ENCODE data around the gene OPTN.

DNA sequence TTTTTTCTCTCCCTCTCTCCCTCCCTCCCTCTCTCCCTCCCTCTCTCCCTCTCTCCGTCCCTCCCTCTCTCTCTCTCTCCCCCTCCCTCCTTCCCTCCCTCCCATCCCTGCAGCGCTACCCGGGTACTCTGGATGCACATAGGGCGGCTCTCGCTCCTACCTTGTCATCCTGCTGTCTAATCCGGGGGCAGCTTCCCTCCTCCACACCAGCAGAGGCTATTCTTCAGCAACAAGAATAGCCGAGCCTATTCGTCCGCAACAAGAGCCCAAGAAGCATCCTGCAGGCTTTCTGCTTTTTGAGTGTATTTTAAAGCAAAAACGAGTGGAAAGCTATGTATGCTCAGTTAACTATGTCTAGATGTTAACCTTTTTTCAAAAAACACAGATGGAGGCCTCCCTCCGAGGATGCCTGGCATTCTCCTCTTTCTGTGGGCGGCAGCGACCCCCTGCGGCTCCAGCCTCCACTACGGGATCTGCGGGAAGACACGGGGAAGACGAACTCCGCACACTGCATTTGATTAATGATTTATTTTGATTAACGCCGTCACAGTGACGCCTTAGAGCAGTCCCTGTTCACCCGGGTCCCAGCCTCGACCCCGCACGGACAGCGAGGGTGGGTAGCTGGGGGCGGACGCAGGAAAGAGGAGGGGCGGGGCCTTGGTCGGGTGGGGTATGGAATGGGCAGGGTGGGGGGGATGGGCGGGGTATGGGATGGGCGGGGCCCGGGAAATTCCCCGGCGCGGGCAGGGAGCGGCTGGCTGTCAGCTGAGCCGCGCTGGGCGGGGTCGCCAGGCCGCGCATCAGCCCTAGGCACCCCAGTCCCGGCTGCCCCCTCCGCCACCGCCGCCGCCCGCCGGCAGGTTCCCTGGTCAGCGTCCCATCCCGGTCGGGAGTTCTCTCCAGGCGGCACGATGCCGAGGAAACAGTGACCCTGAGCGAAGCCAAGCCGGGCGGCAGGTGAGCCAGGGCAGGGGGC lies at the start of gene OPTN:
Gene OPTN (plus strand): TSS at position 818 of the 976 bp plus-strand sequence.
- PRO-cap, 3 experiments: peak in 3 of 3 experiments; most common plus-strand start position 791 of the sequence (in 2); most common minus-strand start position 606 of the sequence (in 3)

DNA sequence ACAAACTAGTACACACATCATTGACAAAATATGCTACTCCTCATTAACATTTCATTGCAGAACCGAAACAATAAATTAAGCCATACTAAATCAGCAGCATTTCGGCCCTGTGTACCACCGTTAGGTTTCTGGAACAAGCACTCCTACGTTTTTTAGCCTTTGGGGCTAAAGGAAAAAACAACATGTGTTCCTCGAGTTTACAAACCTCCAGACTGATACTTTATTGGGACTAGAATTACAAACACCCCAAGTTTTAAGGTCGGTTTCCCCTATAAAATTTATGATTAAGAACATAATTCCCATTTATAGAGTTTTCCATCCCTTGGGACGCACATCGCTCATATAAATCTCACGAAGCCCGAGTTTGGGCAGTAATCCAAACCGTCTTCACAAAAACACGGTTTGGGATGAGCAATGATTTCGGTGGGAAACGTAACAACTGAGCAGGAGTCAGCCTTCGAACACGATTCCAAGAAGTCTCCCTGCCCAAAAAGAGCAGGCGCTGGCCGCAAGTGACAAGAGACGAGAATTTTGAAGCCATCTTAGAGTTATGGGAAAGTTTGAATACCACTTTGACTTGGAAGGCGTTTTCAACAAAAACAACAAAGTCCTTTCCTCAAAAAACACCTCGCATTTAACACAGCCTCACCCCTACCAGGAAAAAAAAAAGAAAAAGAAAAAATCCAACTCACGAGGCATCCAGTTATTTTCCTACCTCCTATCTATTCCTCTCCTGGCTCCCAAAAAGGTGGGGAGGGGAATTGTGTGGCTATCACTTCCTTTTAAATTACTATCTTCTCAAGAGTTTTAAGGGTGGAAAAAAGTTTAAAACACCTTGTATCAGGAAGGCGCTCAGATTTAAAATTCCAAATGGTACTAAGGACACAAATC lies 1.8 kb downstream of the SEPHS1 start:
- PRO-cap, 3 experiments: peak in 2 of 3 experiments; most common plus-strand start position 435 of the sequence (in 1)

- PRO-cap, 3 experiments: no peak in any of the 3 experiments
These were observed 36.2 kb downstream of the BEND7 start for GRCh38 chr10:13492544-13493050.

- PRO-cap, 3 experiments: peak in 2 of 3 experiments; most common plus-strand start chr10:13608458 (in 1); most common minus-strand start chr10:13608410 (in 2)
These were observed 21.5 kb downstream of the PRPF18 start for GRCh38 chr10:13608266-13608575.

- PRO-cap, 3 experiments: no peak in any of the 3 experiments
These were observed 126.2 kb downstream of the PRPF18 start for GRCh38 chr10:13712727-13713519.

DNA sequence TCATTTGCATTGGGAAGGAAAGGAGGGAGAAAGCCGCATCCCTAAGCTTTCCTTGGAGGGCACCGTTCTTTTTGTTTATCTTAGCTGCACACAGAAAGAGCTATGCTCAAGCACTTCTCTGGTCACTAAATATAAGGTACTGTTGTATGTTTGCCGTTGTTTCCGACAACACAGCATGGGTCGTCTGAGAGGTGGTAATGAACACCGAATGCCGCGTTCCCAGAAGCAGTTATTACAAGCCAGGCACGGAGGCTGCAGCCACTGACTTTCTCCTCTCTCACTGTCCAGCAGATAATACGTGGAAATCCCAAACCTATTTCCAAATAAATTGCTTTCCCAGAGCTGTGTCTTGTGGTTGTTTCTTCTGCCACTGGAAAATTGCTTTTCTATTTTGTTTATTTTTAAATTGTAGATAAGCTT lies 217.2 kb downstream of the PRPF18 start:
- PRO-cap, 3 experiments: peak in 1 of 3 experiments; most common plus-strand start position 9 of the sequence (in 1)

- PRO-cap, 3 experiments: no peak in any of the 3 experiments
These were observed 299.0 kb downstream of the PRPF18 start for GRCh38 chr10:13885661-13886224.

DNA sequence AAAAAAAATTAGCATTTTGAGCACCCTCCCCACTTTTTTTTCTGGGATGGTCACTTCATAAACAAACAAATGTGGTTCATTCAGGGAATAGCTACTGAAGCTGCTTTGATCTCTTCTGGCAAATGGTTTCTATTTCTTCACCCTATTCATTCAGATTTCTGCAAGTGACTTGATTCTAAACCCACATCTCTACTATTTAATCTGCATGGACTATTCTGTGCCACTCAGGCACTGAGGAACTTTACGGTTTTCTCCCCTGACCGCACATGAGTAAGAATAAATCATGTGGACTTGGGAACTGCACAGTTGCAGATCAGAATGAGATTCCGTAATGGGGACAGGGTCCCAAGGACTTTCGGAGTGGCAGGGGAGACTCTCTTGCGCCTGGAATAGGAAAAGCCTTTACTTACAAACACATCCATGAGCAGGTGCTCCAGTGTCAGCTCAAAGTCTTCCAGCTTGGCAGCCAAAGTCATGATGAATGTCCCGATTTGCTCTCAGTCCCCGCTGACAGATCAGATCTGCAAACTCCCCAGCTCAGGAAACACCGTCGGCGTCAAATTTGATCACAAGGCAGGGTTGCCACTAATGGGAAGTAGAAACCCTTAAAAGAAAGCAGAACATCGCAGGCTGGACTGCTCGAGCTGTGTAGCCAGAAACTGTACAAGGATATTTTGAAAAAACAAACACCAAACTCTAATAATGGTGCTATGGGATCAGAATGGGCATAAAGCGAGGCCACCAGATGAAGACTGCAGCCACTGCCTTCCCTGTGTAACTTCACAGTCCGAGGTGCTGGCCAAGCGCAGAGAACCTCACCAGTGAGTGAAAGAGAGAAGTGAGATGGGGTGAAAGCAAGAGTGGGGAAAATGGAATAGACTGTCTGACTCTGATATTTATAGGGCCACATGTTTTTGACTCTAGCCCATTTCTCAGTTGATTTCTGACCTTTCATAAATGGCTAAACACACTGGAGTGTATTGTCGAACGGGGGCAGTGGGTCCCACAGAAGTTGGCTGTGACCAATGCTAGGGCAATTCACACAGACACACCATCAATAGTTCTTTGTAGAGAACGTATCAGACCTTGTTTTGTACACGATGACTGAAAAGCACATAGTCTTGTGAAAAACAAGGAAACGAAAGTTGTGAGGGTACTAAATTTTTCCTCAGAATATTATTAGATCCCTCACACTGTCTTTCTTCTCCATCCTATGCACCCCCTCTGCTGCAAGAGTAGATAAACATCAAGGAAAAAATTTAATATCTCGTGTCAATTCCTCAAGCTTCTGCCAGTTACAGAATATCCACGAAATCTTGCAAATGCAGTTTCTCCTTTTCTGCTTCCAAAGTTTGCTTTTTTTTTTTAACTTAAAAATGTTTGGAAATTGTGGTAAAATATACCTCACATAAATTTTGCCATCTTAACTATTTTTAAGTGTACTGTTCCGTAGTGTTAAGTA lies 306.2 kb downstream of the FRMD4A start:
- PRO-cap, 3 experiments: peak in 2 of 3 experiments; most common plus-strand start position 618 of the sequence (in 2); most common minus-strand start position 483 of the sequence (in 1)

DNA sequence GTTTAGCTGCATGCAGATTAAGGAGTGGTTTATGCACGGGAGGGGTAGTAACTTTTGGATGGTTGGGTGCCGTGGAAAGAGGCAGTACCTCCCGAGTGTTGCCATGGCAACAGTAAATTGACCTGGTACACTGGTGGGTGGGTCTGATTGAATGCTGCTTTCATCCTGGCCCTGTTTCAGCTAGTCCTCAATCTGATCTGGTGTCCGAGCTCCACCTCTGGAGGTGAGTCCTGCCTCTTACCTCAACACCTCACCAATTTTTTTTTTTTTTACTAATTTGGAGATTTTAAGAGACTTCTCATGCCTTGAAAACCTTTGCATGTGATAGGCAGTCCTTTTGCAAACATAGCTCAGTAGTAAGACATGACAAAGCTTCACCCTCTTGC lies 156.4 kb upstream of the FRMD4A start:
- PRO-cap, 3 experiments: no peak in any of the 3 experiments

- PRO-cap, 3 experiments: no peak in any of the 3 experiments
These were observed 189.1 kb upstream of the FRMD4A start for GRCh38 chr10:14519790-14520340.

GRCh38 chr10:14634631-14635054 lies 140.1 kb downstream of the FAM107B start:
- PRO-cap, 3 experiments: no peak in any of the 3 experiments

DNA sequence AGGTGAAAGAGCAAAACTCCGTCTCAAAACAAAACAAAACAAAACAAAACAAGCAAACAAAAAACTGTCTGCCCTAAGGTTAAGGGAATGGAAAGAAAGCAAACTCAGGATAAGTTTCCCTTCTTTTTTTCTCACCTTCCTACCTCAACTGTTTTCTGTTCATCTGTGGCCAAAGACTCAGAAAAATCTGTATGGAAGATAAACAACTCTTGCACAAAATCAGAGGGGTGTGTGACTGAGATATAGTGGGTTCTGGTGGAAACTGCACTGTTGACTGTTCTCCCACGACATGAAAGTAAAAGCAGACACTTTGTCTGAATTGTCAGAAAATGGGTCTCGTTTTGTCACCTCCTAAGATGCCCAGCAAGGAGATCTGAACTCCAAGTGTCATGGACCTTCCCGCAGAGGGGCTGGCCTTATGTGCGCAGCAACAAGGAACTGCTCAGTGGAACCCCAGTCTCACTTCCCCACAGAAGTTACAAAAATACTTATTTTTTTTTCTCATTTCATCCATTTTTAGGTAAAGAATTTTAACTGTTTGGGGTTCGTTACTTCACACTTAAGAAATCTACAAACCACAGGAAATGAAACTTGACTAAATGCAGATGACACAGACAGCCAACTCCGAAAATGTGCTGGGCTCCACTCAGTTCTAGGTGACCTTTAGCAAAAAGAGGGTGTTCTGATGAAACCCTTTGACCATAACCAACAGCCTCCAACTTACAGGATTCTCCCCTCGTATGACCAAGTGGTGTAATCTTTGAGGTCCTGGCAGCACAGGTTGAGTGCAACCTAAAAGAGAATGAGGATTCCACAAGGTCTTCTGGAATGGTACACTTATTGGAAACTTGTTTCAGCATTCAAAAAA lies 115.0 kb downstream of the FAM107B start:
- PRO-cap, 3 experiments: no peak in any of the 3 experiments

DNA sequence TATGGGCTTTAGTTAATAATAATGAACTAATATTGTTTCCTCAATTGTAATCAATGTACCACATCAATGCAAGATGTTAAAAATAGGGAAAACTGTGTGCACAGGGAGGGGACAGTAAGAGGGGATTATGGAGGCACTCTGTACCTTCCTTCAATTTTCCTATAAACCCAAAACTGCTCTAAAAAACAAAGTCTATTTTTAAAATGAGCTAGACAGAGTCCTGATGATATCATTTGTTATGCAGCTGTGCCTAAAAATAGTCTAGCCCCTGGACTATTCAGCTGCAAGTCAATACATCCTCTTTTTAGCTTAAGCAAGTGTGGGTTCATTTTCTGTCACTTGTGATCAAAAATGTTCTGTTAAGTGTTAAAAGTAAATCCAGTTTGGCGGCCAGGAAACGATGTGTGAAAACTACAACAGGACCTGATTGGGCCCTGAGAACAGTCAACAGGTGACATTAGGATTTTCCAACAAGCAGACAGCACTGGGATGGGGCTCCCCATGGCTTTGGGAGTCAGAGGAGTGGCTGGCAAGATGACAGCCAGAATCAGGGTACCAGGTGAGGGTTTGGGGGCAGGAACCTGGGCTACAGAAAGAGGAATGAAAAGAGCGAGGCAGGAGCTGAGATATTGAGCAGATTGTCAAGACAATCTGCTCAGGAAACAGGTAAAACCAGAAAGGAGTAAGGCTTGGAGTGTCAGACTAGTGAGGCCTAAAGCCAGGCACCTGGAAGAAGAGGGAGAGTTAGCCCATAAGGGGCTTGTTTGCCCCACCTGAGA lies 33.9 kb downstream of the FAM107B start:
- PRO-cap, 3 experiments: no peak in any of the 3 experiments

DNA sequence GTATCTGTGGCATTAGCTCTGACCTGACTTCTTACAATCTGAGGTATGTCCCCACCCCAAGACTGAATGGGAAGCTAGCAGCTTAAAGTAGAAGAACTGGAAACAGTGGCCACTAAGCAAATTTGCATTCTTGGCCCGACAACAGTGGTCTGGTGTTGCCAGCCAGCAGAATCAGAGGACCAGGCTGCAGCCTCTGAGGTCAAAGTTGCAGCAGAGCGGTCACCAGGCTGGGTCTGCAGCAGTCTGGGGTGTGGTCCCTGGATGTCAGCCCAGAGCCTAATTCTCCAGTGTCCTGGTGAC lies 26.3 kb downstream of the FAM107B start:
- PRO-cap, 3 experiments: no peak in any of the 3 experiments

DNA sequence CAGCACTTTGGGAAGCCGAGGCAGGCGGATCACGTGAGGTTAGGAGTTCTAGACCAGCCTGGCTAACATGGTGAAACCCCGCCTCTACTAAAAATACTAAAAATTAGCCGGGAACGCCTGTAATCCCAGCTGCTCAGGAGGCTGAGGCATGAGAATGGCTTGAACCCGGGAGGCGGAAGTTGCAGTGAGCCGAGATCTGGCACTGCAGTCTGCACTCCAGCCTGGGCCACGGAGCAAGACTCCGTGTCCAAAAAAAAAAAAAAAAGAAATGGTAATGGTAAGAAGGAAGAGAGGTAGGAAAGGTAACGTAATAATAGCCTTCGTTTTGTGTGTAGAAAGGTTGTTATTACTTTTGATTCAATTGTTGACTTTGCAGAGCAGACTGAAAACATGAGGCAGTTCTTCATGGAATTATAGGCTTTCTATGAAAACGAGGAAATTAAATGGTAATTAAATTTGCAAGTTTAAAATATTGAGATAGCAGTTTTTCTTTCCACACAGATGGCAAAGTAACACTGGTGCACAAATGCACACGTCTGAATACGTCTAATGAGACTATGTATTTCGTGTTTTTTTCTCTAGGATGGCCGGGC lies 1.3 kb downstream of the HSPA14 start:
- PRO-cap, 3 experiments: no peak in any of the 3 experiments

DNA sequence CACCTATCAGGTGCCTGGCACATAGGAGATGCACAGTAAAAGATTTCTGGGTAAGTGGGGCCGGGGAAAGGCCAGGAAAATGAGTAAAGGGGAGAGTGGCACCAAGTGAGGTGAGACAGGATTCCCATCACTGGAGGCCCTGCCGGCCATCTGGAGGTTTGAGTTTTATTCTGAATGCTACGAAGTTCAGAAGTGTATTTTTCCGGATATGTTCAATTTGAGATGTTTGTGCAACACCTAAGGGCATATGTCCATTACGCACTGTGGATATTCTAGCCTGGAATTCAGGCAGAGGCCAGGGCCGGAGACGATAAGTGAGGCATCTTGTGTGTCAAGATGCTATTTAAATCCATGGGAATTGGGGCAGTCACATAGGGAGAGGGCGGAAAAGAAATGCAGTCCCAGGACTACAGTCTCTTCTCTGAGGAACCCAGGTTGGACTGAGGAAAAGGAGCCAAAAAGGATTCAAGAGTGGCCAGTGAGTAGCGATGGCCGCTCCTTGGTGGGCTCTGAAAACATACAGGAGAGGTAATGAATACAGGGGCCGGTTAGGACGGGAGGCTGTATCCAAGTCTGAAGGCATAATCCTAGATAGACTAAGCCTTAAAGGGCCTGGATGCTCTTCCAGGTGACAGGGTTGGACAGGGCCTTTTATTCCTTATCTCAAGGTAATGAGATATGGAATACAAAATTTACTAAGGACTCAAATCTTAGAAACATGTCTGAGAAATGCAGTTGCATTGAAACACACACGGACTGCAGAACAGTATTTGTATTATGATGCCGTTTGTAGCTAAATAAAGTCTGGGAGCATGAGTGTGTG lies 1.8 kb upstream of the SUV39H2 start:
- PRO-cap, 3 experiments: no peak in any of the 3 experiments

DNA sequence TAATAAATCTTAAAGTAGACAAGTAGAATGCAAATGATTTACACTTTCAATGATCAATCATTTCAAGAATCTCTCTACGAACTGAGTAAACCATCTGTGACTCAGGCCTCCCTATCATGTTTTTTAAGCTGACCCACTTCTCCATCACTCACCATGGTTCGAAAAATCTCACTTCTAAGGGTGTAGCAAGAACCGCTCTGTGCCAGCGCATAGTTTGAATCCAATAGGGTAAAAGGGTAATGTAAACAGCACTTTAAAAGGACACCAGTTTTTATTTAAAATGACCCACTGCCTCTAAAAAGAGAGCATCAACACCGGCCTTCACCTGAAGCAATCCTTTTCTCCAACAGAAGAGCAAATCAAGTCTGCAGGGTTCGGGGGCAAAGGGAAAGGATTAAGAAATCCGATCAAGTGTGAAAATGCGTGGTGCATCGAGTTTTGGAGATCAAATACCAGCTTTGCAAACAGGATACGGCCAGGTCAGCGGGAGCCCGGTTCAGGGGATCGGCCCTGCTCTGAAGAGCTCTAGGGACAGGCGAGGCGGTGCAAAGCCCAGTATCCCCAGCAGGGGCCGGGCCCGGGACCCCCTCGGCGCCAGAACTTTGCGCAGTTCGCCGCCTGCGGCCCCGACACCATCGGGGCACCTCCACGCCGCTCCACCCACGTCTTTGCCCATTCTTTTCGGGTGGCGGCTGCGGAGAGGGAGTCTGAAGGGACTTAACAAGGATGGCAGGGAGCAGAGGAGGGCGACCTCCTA lies 961 bp downstream of the NMT2 start:
- PRO-cap, 3 experiments: peak in 1 of 3 experiments; most common plus-strand start position 609 of the sequence (in 1)

- PRO-cap, 3 experiments: no peak in any of the 3 experiments
These were observed 70.1 kb upstream of the NMT2 start for GRCh38 chr10:15238506-15238994.

DNA sequence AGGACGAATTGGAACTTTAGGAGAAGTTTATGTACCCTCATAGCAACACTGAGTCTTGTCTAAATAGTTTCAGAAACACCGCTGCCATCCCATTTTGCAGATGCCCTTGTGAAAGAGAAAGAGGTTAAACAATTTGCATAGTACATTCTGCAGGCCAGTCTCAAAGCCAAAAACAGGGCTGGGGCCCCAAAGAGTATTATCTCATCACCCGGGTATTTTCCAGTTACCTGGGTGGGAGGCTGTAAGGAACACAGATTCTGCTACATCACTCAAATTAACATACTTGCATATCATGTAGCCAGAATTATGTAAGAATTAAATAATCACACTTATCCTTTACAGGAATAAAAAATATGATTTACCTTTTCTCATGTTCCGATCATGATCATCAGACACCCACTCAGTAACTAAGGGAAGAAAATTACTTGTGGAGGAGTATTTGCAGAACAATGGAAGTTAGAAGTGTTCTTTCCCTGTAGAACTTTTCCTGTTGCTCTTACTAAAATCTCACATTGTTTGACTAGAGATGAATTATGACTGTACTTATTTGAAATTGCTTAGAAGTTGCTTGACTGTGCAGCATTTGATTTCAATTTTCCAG lies 3.2 kb upstream of the FAM171A1 start:
- PRO-cap, 3 experiments: no peak in any of the 3 experiments

GRCh38 chr10:15439151-15440123 lies 68.3 kb upstream of the FAM171A1 start:
- PRO-cap, 3 experiments: peak in 1 of 3 experiments; most common plus-strand start chr10:15439833 (in 1); most common minus-strand start chr10:15439671 (in 1)